ENCODE results near the genes KRTAP20-1 and KRTAP20-2.

DNA sequence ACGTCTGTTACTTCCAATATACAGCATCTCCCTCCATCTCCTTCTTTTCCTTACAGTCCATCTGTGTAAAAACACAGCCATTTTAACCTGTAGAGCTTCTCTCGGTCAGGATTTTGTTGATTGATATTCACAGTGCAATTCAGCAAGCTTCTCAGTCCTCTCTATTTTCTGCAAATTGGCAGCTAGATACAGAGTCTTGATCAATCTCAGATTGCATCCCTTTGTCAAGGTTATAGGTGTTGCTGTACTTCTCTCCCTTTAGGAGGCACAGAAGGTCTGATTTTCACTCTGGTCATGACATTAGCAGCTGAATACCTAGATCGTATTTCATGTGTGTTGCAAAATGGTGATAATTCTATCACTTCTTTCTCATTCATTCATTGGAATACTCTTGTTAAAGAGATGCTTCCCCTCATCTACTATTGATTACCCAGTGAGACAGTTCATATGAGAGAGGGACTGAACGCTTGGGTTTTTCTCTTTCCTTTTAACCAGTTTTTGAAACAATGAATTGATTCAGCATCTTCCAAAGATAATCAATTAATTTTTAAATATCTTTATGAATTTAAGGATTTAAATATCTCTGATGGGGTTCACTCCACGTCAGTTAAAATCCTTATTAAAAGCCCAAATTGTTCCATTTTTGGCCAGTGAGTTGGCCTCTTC is 194.2 kb downstream of the N6AMT1 start:
- PRO-cap, result no peak

GRCh38 chr21:28991975-28992518 is 630 bp downstream of the LTN1 start:
- PRO-cap, result no peak

DNA sequence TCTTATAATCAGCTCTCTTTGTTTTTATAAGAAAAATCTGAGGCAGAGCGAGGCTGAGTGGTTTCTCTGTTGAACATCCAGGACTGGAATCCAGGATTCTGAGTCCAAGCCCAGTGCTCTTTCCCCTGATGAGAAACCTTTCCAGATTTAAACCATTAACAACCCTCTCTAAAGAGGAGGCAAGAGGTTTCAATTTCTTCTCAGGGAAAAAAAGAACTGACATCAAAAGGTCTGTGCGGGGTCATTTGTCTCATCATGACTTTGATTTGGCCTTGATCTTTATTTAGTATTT is 18.6 kb upstream of the CCT8 start:
- PRO-cap, result no peak

GRCh38 chr21:29307906-29308494 is 9.3 kb downstream of the BACH1 start:
- PRO-cap, result unidirectional peak, minus-strand start at chr21:29308093

DNA sequence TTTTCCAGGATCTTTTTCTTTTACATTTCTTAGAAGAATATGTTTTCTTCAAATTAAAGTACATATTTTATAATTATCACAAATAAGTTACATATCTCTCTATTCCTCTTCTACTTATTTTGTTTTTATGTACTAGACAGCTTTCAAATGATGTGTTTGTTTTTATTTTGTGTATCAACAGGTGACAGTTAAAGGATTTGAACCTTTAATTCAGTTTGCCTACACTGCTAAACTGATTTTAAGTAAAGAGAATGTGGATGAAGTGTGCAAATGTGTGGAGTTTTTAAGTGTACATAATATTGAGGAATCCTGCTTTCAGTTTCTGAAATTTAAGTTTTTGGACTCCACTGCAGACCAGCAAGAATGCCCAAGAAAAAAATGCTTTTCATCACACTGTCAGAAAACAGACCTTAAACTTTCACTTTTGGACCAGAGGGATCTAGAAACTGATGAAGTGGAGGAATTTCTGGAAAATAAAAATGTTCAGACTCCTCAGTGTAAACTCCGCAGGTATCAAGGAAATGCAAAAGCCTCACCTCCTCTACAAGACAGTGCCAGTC is 27.2 kb downstream of the BACH1 start:
- PRO-cap, result no peak

- PRO-cap, result no peak
These were observed 232 bp downstream of the KRTAP23-1 start for GRCh38 chr21:30348175-30348572.

GRCh38 chr21:30408569-30409462 is 13.0 kb downstream of the KRTAP13-1 start:
- PRO-cap, result no peak

DNA sequence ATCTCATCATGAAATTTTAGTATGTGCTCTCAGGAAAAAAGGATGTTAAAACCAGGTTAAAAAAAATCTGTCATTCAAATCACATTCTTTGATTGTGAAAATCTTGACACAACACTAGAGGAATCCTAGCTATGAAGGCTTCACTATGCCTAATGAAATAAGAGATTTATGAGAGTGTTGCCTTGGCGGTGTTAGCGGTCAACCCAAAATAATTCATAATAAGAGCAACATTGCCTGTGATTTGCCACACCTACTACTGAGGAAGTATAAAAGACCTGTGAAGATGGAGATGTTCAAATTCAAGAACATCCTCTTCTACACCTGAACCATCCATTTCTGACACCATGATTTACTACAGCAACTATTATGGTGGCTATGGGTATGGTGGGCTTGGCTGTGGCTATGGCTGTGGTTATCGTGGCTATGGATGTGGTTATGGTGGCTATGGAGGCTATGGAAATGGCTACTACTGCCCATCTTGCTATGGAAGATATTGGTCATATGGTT is at the start of gene KRTAP20-1:
Gene KRTAP20-1 (plus strand): TSS at position 315 of the 507 bp plus-strand sequence.
- PRO-cap, result no peak

DNA sequence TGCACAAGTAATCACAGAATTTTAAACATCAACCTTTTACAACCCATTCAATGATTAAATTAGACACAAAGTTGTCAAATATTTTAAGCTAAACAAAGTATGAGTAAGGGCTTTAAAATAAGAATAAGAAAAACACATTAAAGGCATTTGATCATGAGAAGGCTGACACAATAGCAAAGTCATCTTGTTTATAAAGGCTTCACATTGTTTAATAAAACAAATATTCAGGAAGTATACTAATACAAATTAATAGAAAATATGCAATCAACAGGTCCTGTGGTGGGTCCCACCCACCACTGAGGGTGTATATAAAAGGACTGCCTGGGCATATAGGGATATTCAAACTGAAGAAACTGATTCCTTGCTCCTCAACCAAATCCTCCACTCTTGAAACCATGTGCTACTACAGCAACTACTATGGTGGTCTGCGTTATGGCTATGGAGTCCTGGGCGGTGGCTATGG is at the start of gene KRTAP20-2:
Gene KRTAP20-2 (plus strand): TSS at position 338 of the 463 bp plus-strand sequence.
- PRO-cap, result no peak

- PRO-cap, result unidirectional peak, plus-strand start at chr21:31160022
These were observed 121.5 kb upstream of the KRTAP19-8 start for GRCh38 chr21:31159716-31160189.

DNA sequence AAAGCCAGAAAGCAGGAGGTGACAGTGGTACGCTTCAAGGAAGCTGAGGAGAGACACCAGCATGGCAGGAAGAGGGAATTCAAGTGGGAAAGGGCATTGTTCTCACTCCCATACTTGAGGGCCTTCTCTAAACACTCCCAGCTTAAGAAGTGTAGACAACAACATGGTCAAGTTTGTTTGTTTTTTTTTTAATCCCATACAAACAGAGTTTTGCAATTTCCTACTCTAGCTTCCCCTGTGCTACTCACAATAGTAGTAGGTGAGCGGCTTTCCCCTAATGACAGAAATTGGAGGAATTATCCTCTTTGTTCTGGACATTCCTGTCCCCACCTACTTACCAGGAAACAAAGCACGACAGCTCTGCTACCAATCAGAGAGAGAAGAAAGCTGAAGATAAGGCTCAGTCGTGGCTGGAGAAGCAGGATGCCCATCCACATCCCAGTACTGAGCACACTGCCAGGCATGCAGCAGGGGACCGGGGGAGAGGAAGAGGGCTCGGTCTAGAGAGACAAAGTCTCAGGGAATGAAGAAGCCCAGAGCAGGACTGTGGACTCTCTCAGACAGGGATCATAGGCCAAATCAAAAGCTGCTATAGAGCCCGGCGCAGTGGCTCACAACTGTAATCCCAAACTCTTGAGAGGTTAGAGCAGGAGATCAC is 134.0 kb upstream of the KRTAP19-8 start:
- PRO-cap, result no peak

- PRO-cap, result no peak
These were observed 92.1 kb downstream of the TIAM1 start for GRCh38 chr21:31251749-31252515.

DNA sequence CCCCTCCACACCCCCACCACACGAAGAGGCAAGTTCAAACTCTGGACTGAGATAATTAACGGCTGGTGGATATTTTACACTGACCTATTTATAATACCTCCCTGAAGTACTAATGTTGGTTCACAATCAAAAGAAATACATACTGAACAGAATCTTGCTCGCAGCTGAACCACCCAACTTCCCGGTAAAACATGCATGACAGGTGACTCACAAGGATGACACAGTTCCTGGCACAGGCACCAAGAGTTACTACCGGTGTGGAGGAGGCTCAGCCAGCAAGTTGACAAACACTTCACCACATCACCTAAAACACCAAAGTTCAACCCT is 10.4 kb upstream of the TIAM1 start:
- PRO-cap, result no peak

GRCh38 chr21:31558912-31559816 is 100.3 kb upstream of the SOD1 start:
- PRO-cap, result bidirectional peak, plus-strand start at chr21:31559287, minus-strand start at chr21:31559087

DNA sequence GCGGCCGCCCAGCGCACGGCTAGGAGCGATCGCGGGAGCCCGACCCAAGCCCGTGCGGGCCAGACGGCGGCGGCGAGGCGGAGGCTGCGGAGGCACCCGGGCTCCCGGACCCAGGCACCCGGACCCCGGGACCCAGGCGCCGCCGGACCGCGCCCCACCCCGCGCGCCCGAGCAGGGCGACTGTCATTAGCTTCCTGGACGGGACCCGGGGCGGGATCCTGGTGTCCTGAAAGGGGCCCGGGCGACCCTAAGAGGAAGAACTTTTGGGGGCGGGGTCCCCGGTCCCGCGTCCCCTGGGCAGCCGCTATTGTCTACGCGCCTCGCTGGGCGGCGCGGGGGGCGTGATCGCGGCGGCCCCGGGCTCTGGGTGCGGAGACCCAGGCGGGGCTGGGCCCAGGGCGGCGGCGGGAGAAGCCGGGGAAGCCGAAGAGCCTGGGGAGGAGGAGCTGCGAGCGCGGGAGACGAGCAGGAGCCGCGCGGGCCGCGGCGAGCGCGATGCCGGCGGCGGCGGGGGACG is 418 bp downstream of the HUNK start:
- PRO-cap, result unidirectional peak, plus-strand start at position 62 of the sequence

DNA sequence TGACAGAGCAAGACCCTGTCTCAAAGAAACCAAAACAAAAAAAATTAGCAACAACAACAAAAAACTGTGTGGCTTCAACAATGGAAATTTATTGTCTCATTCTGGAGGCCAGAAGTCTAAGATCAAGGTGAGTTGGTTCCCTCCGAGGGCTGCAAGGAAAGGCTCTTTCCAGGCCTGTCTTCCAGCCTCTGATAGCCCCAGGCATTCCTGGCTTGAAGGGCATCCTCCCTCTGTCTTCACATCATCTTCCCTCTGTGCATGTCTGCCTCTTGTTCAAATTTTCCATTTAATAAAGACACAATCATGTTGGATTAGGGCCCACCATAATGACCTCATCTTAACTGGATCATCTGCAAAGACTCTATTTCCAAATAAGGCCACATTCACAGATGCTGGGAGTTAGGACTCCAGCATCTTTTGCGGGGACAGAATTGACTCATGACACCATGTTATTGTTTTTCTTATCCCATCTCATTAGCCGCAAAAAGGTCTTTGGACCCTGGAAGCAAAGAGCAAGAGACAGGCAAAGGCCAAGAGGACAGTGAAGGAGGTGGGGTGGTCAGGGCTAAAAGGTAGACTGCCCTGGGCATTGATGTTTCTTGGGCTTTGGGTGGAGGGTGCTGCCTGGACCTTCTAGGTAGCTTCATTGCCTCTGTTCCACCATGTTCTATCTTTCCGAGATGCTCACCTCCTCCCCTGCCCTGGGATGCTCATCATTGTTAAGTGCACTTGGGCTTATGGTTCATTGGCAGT is 24.6 kb downstream of the HUNK start:
- PRO-cap, result no peak

GRCh38 chr21:32329877-32330418 is 31.3 kb downstream of the MRAP start:
- PRO-cap, result no peak

- PRO-cap, result no peak
These were observed 32.2 kb downstream of the URB1 start for GRCh38 chr21:32360552-32361046.

GRCh38 chr21:32365522-32366275 is 27.1 kb downstream of the URB1 start:
- PRO-cap, result no peak

DNA sequence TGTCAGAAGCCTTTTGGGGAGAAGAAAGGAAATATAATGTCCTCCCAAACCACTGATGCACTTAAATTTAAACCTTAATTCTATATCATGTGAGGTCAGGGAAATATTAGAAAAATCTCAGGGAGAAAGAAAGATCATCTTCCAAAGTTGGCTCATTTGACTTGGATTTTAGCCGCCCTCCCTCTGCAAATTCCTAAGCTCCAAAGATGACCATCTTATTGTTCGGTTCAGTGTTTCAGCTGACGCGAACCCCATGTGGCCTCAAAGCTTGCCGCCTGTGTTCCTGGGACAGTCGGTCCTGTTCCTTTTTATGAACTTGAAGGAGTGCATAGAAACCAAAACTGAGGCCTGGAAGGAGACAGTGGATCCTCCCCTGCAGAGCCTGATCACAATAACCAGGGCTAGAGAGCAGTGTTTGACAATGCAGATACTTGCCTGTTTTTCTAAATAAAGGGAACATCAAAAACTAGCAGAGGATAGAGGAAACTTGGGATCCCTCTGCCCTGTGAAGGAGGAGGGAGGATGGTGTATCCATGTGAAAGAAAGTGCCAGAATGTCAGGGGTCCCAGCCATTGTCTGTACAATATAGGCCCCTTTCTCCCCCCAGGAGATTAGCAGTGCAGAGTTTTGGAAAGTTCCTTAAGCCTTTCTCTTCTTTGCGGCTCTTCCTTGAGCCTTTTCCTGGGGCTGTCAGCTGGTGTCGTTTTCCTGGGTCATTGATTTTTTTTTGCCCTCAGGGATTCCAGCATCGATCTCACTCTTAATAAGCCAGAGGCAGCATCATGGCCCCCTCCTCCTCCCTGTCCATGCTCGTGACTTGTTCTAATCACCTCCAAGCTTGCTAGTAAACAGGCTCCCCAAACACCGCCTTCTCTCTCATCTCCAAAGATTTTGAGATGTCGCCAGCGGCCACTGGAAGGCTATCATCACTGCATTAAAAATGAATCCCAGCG is 2.6 kb downstream of the EVA1C start:
- PRO-cap, result no peak

Measured in colic lymph node (tissue), 1 donor.